SK-MEL-5 (cell line): ENCODE measurements around the gene ABI1.

RAMPAGE:
- cytosol, long total RNA: no peak
- long total RNA: no peak
- nucleus, long total RNA: no peak
Measured at GRCh38 chr10:23693304-23693822, 254.5 kb downstream of the OTUD1 start.

RAMPAGE:
- cytosol, long total RNA: no peak
- long total RNA: no peak
- nucleus, long total RNA: no peak
Measured at GRCh38 chr10:24008521-24009074, 200.3 kb upstream of the KIAA1217 start.

DNA sequence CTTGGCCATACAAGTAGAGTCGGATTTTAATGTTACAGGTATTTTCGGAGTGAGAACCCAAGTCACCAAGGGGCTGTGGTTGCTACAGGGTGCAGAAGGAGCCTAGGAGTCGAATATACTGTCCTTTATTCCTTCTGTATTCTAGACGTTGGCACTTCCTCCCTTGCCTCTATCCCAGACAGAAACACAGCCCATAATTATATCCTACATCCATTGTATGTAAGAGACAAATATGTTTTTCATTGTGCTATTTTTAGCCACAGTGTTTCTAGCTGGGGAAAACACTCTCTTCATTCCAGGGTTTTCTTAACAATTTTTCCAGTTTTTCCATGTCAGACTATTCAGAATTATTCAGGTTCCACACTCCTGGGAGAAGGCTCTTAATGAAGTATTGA, 32.6 kb downstream of the KIAA1217 start:
RAMPAGE:
- cytosol, long total RNA: no peak
- long total RNA: no peak
- nucleus, long total RNA: no peak

DNA sequence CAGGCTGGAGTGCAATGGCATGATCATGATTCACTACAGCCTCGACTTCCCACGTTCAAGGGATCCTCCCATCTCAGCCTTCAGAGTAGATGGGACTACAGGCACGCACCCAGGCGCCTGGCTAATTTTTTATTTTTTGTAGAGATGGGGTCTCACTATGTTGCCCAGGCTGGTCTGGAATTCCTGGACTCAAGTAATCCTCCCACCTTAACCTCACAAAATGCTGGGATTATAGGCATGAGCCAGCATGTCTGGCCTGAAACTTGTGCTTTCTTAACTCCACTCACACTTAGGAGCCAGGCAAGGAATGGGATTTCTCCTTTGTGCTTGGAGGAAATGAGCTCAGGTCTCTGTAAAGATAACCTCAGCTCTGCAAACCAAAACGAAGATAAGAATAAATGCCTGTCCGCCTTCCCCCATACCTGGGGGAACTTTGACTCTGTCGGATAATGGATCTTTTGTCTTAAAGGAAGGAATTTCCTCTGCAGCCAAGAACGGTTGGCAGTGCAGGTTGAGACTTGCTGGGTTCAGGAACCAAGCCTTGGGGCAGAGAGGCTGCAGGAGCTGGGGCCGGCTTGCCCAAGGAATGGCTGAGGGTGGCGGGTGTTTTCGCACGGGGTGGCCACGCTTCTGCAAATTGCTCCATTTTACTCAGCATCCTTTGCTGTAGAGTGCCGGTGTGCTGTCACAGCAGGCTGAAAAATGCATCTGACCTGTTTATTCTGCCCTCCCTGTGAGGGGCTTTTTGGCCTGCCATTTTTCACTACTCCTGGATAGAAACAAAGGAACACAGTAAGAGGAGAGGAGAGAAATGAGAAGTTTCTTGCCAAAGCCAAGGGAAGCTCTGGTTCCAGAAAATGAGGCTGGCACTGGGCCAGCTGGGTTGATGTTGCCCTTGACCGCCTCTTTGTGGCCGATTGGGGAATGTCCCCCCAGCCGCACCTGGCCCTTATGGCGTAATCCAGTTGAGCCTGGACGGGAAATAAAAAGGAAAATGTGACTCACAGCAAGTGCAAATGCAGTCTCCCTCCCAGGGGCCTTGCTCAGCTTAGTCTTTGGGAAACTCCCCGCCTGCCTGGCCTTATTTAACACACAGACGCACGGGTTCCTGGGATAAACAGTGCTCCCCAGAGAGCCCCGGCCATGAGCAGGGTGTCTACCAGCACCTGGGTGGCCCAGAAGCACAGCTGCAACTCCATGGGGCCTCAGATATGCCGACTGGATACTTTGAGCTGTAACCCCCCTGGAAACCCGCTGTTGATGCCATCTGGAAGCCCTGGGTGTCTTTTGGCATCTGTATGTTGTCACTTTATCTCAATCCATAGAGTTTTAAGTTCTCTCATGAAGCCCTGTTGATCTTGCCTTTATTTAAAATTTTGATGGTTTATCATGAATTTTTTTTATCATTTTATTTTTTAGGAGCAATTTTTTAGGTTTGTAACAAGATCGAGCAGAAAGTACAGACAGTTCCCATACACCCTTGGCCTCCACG, 174.5 kb downstream of the KIAA1217 start:
RAMPAGE:
- cytosol, long total RNA: no peak
- long total RNA: no peak
- nucleus, long total RNA: no peak

GRCh38 chr10:24519738-24520555, 203.7 kb downstream of the ARHGAP21 start:
RAMPAGE:
- cytosol, long total RNA: no peak
- long total RNA: no peak
- nucleus, long total RNA: no peak

RAMPAGE:
- cytosol, long total RNA: no peak
- long total RNA: no peak
- nucleus, long total RNA: no peak
Measured at GRCh38 chr10:24542640-24543232, 181.0 kb downstream of the ARHGAP21 start.

DNA sequence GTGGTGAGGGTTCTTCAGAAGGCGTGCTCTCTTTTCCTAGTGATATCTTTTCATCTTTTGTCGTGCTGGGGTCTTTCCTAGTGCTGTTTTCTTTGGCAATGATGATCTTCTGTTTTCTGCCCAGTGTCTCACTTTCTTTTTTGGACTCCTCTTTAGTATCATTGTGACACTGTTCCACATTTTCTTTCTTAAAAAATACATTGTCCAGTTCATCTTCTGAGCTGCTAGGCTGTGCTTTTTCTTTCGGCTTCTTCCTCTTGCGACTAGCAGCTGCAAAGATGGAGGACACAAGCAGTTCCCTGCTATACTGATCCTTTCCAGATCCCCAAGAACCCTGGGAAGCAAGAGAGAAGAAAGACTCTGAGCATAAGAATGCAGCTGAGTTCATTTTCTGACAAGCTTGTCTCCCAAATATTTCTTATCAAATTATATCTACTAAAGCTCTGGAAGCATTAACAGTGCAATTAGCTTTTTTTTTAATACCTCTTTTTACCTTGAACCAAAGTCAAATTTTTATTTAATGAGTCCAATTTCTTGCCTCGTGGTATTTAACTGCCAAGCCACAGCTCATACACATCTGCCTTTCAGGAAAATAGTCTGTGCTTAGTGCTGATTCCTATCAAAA, 137.8 kb downstream of the ARHGAP21 start:
RAMPAGE:
- cytosol, long total RNA: no peak
- long total RNA: no peak
- nucleus, long total RNA: no peak

DNA sequence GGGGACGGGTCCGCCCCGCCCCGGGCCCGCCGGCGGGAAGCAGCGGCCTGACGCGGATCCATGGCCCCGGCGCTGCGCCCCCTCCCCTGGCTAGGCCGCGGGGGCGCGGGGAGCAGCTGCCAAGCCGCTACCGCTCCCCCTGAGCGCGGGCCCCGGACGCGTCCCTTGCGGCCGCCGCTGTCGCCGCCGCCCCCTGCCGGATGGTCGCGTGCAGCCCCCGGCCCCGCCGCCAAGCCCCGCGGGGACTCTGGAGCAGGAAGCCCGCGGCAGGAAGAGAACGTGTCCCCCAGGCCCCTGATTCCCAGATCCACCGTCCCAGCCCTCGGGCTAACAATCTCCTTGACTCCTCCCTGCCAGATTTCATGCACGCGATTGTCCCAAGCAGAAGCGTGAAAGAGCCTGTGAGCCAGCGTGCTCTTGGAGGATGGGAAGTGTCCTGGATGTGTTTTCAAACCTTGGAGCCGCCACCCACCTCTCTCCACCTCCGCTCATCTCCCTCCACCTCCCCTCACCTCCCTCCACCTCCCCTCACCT, 353 bp upstream of the PRTFDC1 start:
RAMPAGE:
- cytosol, long total RNA: no peak
- long total RNA: no peak
- nucleus, long total RNA: no peak

DNA sequence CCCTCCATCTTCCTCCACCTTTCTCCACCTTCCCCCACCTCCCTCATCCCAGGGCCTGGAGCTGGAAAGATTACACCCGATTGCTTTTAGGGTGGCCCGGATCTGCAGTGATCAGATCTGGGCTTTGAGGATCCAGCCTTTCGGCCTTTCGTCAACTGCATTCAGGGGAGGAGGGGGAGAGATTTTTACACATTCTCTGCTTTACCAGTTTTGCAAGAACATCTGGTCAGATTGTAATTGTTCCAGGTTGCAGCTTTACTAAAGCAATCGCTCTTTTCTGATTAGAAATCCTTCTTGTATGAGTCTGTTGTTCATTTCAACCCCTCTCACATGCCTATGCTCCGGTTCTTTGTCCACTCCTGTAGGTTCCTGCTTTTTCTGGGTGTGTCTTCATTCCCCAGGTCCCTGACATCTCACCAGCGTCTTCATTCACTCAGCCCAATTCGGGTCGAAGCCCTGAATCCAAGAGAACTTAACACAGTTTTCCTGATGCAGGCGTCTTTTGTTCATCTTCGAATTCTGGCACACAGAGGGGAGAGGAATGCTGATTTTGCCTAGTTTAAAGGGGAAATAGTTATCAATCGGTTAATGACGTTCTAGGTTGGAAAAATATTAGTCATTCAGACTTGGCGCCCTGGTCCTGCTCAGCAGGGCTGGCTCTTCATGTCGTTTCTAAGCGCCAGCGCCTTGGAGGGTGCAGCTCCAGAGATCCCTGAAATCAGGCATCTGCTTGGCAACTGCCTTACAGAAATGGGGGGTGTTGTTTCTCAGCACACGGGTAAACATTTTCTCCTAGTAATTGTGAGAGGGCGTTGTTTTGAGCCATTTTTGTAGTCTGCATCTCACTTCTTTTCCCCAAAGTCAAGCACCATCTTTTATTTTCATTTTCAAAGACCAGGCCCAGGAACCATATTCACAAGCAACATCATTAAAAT, 1.1 kb upstream of the PRTFDC1 start:
RAMPAGE:
- cytosol, long total RNA: no peak
- long total RNA: no peak
- nucleus, long total RNA: no peak

DNA sequence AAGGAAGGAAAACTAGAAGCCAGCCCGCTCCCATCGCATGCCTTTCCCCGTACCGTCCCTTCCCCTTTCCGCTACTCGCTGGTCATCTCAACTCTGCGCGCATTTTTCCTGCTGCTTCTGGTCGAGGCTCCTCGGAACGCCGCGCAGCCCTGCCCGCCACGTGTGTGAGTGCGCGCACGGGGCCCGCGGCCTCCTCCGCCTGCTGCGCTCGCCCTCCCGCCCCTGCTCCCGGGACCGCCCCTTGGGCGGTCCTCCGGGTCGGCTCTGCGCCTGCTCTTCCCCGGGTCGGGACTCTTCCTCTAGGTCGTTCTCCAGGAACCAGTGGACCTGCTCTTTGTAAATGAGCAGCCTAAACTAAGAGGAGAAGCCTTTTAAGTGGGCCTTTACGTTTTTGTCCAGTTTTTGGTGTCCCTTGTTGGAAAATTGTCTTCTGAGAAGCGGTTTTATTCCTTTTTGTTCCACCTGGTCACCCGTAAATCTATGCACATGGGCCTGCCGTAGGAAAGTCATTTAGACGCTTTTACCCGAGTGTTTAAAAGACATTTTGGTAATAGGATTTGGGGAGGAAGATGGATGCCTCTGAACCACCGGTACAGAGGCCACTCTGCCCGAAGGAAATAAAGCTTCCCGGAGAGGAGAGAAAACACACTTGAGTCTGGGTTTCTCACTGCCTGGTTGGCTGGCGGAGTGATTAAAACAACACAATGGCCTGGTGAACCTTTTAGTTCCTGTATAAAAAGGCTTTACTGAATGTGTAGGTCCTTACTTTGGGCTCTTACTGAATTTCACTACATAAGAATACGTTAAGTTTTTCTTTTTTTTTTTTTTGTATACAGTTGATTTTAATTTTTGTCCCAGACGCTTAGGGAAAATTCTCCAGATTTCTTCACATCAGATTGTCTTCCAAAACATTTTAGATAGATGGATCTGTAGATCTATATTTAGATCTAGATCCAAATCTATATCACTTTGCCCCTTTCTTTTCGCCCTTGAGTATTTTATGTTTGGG, 700 bp downstream of the THNSL1 start:
RAMPAGE:
- cytosol, long total RNA: no peak
- long total RNA: no peak
- nucleus, long total RNA: start-site peak on the minus strand centred at position 186 of the sequence, 41 bp wide, 36 and 32 reads in 2 replicates; start-site peak on the plus strand centred at position 307 of the sequence, 61 bp wide, 33 and 7 reads in 2 replicates

DNA sequence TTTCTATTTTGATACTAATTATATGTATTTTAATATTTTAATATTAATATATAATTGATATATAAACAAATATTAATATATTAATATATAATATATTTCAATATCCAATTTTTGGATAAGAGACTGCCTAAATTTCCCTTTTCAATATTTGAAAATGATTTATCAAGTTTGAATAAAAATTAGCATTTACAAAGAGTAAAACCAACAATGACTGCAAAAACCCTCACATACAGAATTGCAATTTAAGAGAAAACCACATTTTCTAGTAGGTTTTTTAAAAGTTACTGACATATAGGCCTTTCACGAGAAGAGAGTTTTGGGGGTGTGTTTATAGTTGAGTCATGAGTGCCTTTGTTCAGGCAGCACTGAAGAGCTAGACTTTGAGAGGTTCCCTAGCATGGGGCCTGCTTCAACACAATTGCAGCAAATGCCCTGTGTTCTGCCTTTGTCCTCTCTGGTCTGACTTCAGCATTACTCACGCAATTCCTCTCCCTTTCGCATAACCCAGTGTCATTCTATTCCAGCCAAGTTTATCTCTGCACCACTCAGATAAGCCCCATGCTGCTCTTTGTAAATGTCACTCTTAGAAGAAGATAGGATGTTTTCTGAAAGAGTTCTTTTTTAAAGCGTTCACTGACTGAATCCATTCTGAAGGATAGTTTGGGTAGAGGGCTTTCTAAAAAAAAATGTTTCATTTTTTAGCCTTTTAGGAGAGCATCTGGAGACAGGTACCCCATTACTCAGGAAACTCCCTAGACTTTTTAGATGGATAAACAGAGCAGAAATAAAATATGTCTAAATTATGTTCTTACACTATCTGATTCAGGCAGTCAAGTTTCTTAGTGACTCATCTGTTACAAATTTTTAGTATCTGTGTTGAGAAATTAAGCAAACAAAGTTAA, 318.3 kb downstream of the GPR158 start:
RAMPAGE:
- cytosol, long total RNA: no peak
- long total RNA: no peak
- nucleus, long total RNA: no peak

DNA sequence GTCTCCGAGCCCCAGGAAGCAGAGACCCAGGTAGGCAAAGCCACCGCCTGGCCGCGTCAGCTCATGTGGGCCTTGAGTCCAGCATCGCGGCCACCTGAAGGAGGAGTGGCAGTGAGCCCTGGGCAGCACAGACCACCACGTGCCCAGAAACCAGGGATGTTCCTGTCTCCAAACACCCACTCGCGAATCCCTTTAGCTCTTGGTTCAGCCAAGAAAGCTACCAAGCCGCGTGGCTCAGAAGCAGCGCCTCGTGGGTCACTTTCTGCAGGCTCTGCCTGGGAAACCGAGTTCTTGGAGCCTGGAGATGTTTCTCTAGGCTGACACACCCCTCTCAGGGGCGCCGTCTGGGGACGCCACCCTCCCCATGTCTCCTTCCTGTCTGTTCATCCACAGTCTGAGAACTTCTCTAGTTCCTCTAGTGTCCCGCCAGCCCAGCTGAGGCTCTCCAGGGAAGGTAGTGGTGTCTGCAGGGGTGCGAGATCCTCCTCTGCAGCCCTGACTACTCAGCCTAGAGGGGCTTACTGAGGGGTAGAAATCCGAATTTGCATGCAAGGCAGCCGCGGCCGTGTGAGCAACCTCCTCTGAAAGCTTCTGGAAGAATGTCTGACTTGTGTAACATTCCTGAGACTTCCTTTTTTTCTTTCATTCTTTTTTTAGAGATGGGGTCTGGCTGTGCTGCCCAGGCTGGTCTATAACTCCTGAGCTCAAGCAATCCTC, 45.8 kb upstream of the APBB1IP start:
RAMPAGE:
- cytosol, long total RNA: no peak
- long total RNA: no peak
- nucleus, long total RNA: no peak

DNA sequence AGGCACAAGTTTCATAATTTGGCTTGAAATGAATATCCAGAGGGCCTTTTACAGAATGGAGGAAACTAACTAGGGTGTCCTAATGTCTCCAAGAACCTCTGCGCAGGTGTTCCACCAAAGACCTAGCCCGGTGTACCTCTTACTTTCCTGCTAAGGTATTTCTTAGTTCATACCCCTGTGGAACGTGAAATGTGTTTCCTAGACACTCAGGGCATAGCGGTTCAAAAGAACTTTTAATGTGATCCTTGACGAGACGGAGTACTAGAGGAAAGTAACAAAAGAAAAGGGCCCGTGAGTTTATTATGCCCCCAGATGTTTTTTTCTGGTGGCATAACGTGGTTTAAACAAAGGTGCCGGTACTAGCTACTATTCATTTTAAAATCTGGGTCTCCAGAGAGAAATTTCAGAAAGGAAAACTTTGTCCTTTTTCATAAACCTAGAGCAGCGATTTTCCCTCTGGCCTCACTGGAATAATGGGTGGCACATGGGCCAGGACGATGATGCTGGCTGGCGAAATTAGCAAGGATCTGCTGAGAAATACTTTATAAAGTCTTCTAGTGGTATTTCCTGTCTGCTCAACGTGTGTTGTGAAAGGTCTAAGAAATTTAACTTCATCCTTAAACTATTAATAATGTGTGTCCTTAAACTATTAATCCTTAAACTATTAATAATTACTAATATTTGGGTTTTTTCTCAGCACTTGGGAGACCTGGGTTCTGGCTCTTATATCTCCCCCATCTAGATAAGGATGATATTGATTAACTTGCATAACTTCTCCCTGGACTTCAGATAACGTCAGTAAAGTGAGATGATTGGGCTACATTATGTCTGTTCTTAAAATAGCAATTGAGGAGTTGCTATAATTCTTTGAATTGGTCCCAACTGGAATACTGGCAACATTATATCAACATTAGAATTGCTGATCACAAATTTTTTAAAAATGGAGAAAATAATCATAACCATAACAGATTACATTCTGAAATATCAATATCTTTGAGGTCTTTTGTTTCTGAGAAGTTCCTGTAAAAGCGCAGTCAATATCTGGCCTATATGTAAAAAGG, 1.6 kb downstream of the APBB1IP start:
RAMPAGE:
- cytosol, long total RNA: no peak
- long total RNA: no peak
- nucleus, long total RNA: no peak

DNA sequence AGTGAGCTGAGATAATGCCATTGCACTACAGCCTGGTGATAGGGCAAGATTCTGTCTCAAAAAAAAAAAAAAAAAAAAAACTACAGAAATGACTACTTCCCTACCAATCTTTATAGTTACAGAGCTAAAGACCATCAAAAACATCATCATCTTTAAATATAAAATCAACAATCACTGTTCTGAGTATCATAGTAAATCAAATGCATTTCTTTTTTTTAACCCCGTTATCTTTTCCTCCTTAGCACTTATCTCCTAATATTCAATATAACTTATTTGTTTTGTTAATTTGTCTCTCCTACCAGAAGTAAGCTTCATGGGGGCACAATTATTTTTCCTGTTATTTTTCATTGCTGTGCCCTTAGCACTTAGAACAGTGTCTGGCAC, 99.4 kb upstream of the PDSS1 start:
RAMPAGE:
- cytosol, long total RNA: no peak
- long total RNA: no peak
- nucleus, long total RNA: no peak

GRCh38 chr10:26733669-26734701, 36.5 kb downstream of the PDSS1 start:
RAMPAGE:
- cytosol, long total RNA: no peak
- long total RNA: no peak
- nucleus, long total RNA: no peak

GRCh38 chr10:26738187-26738769, 40.8 kb downstream of the PDSS1 start:
RAMPAGE:
- cytosol, long total RNA: no peak
- long total RNA: no peak
- nucleus, long total RNA: no peak

DNA sequence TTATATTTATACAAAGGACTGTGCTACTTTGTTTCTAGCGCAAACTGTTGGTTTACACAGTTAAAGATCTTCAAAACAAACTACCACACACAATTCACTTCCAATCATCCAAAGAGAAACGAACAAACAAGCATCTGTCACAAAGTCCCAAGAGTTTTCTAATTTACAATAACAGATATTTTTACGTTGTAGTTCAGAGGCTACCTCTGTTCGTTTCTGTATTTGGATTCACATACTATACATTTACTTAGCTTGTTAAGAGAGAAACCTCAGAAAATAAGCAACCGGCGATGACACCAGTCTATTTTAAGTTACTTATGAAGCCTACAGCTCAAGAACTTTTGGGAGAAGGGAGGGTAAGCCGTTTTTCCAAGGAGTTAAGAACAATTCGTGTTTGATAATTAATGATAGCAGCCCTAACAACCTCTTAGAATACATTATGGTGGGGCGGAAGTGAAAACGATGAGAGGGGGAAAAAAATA, 1.2 kb downstream of the ABI1 start:
RAMPAGE:
- cytosol, long total RNA: no peak
- long total RNA: no peak
- nucleus, long total RNA: no peak

RAMPAGE:
- cytosol, long total RNA: no peak
- long total RNA: no peak
- nucleus, long total RNA: no peak
Measured at GRCh38 chr10:26860004-26860463, 724 bp downstream of the ABI1 start.

DNA sequence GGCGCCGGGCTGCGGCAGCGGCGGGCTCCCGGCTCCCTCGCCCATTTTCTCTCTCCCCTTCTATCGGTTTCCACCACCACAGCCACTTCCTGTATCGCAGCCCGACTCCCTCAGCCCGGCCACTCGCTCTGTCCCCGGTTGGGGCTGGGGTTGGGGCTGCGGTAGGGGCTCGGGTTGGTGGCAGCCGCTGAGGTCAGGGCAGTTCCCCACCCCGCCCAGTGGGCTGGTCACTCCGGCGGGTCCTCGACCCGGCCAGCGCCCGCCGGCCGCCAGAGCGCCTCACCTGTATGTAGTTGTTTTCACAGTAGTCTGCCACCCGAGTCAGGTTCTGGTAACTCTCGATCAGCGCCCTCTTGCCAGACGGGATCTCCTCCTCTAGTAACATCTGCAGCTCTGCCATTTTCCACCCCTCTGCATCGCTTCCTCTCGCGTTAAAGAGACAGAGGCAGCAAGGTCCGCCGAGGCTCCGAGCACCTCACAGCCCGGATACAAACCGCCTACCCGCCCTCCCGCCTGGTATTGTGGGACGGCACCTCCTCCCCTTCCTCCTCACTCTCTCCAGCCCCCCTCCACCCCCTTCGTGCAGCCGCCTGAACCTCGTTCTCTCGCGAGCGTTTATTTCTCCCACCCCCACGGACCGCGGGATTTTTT, at the start of gene ABI1:
Gene ABI1, minus strand, starts transcription at position 495 of the 651 bp plus-strand sequence.
RAMPAGE:
- cytosol, long total RNA: start-site peak on the minus strand centred at position 490 of the sequence, 141 bp wide, 807 and 653 reads in 2 replicates
- long total RNA: start-site peak on the minus strand centred at position 479 of the sequence, 95 bp wide, 354 and 391 reads in 2 replicates
- nucleus, long total RNA: start-site peak on the minus strand centred at position 472 of the sequence, 109 bp wide, 637 and 77 reads in 2 replicates

DNA sequence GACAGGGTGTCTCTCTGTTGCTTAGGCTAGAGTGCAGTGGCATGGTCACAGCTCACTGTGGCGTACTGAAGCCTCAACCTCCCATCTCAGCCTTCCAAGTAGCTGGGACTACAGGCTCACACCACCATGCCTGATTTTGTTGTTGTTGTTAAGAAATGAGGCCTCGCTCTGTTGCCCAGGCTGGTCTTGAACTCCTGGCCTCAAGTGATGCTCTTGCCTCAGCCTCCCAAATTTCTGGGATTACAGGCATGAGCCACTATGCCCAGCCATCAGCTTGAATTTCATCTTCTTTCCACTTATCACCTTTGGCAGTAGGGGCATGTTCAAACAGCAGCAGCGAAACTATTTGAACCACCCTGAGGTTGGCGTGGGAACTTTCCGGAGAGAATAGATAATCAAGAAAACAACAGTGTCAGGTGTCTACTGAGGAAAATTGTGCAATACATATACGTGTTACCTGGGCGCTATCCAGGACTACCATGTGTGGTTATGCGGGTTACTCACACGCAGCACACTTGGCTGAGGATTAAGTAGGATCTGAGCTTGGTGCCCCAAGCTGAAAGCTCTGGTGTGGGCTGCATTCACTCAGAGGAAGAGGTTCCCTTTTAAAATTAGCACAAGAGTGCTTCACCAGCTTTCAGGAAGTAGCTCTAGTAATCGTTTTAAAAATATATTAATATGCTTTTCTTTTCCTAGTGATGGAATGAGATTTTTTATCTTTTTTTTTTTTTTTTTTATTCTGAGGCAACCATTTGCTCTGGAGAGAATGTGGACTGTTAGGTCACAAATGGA, 8.7 kb upstream of the ABI1 start:
RAMPAGE:
- cytosol, long total RNA: no peak
- long total RNA: no peak
- nucleus, long total RNA: no peak